Colic lymph node (tissue), 1 donor: ENCODE measurements around a stretch of chr2.

- PRO-cap = no peak
Observed at GRCh38 chr2:41725732-41726369, 322.0 kb upstream of the PKDCC start.

GRCh38 chr2:41914084-41914617 lies 133.7 kb upstream of the PKDCC start:
- PRO-cap = no peak

GRCh38 chr2:41963235-41964384 lies 84.2 kb upstream of the PKDCC start:
- PRO-cap = no peak

GRCh38 chr2:42049971-42050092 lies 2.0 kb downstream of the PKDCC start:
- PRO-cap = no peak

DNA sequence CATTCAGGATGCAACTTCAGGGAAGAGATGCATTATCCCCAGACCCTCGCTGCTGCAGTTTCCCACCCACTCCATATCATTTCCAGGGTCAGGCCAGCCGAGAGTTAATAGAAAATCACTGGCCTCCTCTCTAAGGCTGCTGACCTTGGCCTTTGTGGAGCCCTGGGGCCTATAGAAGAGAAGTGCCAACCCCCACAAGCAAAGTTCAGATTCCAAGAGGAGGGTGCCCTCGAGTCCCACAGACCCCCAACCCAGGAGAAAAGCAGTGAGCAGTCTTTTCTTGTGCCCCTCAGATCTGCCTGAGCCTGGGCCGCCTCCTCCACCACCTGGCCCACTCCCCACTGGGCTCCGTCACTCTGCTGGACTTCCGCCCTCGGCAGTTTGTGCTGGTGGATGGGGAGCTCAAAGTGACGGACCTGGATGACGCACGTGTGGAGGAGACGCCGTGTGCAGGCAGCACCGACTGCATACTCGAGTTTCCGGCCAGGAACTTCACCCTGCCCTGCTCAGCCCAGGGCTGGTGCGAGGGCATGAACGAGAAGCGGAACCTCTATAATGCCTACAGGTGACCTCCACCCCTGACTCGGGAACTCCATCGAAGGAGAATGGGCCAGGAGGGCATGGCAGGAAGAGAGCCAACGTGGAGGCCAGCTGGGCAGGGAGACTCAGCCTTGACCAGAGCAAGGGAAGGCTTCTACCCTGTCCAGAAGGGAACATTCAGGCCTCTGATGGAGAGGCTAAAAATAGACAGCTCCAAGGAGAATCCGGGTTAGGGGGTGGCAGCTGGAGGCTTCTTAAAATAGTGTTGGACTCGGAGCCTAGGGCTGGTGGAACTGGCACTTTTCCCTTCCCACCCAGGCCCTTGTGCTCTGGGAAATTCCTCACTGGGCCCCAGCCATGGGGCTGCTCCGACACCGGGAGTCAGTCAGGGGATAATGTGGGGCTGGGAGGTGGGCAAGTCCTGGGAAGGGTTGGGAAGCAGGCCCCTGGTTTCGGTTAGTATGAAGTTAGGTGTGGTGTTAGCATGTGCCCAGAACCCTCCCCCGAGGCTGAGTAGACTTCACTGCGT lies 6.3 kb downstream of the PKDCC start:
- PRO-cap = no peak

- PRO-cap = no peak
Observed at GRCh38 chr2:42055558-42056391, 8.0 kb downstream of the PKDCC start.

DNA sequence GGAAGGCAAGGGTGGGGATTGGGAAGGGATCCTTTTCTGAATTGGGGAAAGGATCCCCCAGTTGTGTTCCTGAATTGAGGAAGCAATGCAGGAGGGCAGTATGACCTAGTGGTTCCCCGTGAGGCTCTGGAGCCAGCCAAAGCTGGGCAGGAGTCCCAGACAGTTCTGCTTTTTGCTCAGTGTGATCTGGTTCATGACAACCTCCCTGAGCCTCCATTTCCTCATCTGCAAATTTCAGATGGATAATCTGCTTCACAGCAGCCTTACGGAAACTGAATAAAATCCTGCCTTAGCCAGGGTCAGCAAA lies 12.8 kb downstream of the PKDCC start:
- PRO-cap = no peak

DNA sequence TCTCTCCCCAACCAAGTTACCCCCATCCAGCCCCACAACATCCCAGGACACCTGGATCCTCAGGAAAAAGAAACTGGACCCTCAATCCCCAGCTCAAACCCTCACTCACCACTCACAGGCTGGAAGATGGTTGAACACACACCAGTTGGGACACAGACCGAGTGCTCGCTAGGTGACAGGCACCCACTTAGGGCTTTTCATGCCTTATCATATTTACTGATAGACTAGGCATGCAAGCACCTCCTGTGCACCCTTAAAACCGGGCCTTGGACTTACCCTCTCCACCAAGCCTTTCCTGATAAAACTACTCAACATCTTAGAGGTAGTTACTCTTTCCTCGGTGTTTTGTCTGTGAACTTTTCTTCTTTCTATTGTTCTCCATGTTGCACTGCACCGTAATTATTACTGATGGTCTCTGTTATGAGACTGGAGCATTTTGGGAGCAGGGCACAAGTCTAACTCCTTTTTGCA lies 30.8 kb downstream of the PKDCC start:
- PRO-cap = no peak

DNA sequence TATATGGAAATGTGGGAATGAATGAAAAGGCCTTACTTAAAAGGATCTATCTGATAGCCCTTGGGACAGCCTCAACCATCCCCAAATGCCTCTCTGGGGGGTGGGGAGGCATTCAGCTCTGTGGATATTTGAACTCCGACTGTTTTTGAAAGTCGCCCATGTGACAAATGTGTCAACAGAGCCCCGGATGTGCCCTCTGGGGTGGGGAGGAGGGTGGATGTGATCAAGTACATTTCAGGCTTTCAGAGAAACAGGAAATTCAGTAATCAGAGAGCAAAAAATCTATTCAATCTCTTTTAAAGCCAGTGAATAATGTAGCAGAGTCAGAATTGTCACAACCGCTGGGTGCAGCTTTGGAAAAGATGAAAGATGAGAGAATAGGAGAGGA lies 58.2 kb downstream of the PKDCC start:
- PRO-cap = bidirectional peak, plus-strand start at position 262 of the sequence, minus-strand start at position 141 of the sequence

DNA sequence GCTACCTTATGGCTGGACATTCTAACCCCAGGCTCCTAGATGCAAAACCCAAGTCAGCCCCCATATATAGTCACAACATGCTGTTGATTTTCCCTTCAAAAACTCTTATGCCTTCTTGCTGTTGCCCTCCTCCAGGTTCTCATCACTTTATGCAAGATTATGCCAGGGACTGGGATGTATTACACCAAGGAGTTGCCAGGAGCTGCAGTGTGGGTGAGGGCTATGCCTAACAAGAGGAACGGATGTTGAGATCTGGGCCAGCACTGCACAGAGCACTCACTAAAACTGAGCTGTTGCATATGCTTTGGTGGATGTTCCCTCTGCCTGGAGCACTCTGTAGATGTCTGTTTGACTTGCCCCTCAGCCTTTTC lies 41.1 kb upstream of the EML4 start:
- PRO-cap = bidirectional peak, plus-strand start at position 310 of the sequence, minus-strand start at position 287 of the sequence

DNA sequence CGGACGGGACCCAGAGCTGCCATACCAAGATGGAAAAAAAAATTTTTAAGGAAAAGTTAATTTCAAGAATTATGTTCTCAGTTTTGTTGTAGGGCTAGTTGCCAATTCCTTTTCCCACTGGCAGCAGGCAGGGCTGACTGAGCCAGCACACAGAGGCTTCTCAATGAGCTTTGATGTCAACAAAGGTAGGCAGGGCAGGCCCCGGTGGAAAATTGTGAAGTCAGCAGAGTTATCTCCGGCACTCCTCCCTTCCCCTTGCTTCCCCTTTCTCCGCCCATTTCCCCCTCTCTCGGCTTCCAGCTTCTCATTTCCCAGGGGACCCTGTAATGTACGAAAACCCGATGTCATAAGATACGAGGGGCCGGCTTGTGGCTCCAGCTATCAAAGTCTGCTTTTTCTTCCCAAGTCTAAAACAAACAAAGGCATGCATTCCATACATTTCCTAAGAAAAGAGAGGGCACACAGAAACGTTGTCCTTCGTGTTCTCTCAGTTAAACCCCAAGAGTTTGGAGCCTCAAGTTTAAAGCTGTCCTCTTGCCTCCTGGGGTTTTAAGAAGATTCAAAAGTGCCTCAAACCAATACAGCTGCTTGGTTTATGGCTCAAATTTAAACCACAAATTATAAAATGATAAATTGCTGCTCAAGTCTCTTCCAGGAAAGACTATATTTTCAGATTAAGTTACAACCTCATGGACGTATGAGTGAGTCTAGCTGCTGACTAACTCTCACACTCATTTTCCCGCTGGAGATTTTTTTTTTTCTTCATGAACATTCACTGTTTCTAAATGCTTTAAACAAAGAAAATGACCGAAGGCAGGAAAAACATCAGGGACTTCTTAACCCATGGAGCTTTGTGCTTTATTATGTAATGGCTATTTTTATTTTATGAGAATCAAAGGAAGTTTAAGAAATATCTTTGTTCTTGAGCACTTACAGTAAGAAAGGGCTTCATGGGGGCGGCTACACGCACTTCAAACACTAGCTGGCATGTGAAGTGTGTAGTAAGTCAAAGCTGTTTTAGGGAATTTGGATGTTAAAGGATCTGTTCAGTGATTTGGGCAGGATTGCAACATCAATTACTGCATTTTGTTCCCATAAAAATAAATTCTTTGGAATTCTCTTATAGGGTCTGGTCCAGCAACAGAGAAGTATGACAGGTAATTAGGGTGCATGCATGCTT lies 27.2 kb upstream of the EML4 start:
- PRO-cap = no peak

DNA sequence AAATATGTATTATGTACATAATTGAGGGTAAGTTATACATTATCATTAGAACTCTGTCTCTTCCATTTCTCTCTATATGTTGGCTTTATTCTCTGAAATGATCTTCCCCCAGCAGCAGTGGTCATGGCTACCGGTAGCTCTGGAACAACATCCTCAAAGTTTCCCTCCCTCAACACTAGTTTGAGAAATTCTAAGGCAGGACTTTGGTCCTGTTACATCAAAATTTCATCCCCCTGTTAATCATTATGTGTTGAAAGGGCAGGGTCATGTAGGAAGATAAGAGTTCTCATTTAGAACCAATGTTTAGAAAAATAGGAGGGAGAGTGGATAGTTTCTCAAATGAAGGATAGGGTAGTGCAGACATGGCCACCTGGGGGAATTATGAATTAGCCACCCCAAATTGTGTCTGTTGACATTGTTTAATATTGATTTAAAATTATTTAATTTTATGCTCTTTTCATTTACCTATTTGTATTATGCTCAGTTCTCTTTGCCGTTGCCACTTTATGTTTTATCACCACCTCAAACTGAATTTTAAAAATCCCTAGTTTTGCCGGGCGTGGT lies 22.2 kb downstream of the EML4 start:
- PRO-cap = no peak

- PRO-cap = no peak
Observed at GRCh38 chr2:42195255-42195988, 26.3 kb downstream of the EML4 start.

DNA sequence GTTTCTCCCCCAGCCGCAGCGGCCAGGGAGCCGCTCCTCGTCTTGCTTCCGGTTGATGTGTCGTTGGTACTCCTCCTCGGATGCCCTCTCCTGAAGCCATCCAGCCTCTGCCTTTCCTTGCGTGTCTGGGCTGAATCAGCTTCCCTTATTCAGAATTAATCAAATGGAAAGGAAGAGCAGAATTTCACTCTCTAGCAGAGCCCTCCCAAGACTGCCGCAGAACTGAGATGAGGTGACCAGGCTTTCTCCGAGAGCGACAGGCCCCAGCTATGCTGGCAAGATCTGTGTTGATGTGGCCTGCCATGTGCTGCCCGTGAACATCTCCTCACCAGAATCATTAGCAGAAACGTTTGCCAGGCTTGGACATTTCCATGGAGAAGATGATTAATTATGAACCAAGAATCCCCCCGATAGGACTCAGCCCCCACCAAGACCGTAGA lies 22.8 kb downstream of the COX7A2L start:
- PRO-cap = no peak

DNA sequence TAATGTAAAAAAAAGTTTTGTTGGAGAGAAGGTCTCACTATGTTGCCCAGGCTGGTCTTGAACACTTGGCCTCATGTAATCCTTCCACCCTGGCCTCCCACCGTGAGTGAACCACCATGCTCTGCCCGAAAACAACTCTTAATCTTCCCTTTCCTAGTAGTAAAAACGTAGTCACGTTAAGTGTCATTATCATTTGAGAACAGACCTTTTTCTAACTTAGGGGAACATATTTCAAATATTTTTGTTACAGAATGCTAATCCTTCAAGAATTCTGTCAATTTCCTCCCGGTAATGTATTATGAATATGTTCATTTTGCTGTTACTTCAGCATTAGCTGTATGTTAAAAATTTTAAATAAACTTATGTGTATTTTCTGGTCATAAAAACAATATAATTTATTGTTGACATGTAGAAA lies 49.7 kb downstream of the MTA3 start:
- PRO-cap = no peak

GRCh38 chr2:42937251-42937538 lies 144.8 kb upstream of the HAAO start:
- PRO-cap = no peak

- PRO-cap = no peak
Observed at GRCh38 chr2:42954278-42955015, 162.1 kb upstream of the HAAO start.

DNA sequence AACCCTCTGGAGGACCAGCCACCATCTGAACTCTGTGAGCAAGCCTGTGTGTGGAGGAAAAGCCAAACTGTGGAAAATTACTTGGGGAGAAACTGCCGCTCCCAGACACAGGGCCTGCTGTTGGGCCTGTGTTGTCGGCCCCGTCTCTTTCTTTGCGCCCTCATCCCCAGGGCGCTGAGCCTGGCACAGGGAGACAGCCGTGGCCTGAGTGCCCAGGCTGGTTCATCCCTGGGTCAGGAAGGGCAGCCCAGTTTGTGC lies 167.9 kb upstream of the HAAO start:
- PRO-cap = no peak

DNA sequence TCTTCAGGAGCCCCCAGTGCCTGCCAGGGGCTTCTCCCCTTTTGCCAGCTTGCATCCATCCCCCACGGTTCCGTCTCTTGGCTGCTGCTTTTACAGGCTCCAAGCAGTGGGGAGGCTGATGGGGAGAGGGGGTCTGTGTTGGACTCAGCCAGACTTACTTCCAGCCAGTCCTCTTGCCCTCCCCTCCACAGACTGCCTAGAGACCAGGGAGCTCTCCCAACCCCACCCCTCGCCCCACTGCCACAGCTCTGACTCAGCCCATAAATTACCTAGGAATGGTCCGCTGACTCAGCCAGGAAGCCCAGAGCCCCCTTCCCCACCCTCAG lies 184.7 kb downstream of the ZFP36L2 start:
- PRO-cap = unidirectional peak, minus-strand start at position 194 of the sequence

DNA sequence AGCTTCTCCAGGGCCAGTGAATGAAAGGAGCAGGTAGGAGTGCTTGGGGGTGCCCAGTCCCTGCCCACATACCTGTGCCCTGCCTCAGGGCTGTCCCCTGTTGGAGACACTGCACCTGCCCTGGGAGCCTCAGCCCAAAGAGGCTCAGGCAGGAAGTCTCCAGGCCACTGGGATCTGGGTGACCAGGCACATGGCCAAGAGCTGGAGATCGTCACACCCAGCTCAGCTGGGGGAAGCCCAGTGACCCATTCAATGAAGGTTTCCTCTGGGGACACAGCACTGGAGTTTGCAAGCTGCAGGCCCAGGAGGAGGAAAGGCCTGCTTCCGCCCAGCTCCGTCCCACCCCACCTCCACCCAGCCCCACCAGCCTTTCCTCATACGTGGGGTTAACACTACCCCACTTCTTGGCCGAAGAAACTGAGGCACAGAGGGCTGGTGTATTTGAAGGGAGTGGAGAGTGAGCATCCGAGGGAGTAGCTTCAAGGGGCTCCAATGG lies 156.3 kb downstream of the ZFP36L2 start:
- PRO-cap = no peak